NCI-H460 (cell line): ENCODE data around the genes UCN2, ARIH2, IMPDH2 and AMT.

DNA sequence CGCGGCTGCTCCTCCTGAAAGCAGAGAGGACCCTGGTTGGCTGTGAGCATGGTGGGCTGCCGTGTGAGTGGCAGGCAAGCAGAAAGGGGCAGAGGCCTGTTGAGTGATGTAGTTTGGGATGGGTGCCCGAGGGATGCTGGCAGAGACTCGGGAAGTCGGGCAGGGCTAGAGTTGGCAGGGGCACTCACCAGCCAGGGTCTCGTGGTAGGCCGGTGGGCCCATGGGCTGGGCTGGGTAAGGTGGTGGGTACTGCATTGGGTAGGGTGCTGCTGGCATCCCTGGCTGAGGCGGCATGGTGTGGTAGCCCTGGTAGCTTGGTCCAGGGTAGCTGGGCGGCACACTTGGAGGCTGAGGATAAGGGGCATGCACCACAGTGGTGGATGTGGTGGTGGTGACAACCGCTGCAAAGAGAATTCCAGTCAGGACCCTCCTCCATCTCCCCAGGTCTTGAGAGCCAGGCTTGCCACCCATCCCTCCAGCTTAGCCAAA, 3.2 kb downstream of the TREX1 start:
RAMPAGE:
- cytosol, long total RNA = no peak
- long total RNA = no peak
- nucleus, long total RNA = no peak

DNA sequence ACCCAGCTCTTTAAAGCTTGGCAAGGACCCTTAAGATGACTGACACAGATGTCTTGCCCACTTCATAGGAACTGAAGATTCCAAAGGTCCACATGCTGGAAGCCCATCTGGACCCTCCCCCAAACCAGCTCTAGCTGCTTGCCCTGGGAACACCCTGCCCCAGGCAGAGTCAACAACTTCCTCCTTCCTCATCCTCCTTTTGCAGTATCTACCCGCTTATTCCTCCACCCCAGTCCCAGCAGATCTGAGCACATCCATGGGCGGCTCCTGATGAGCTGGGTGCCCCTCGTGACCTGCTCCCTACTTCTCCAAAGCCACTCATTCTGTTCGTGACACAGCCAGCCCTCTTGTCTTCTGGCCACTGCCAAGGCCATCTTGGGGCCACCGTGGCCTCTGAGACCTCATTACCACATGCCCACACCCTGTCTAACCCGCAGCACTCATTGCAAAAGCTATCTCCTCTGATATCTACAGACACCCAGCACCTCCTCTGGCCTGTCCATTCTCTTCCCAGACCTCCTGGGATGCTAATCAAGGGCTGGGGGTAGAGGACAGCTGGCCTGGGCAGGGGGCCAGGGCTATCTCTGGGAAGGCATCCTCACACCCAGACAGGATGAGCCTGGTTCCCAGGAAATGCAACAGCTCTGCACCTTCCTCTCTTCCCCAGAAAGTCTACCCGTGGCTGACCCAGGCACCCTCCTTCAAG, 2.1 kb upstream of the PFKFB4 start:
RAMPAGE:
- cytosol, long total RNA = no peak
- long total RNA = no peak
- nucleus, long total RNA = no peak

RAMPAGE:
- cytosol, long total RNA = no peak
- long total RNA = no peak
- nucleus, long total RNA = no peak
Measured at GRCh38 chr3:48563355-48564598, at the start of gene UCN2. Gene UCN2 (minus strand): TSS chr3:48563781.

GRCh38 chr3:48656905-48657321, 5.8 kb downstream of the CELSR3 start:
RAMPAGE:
- cytosol, long total RNA = no peak
- long total RNA = no peak
- nucleus, long total RNA = no peak

DNA sequence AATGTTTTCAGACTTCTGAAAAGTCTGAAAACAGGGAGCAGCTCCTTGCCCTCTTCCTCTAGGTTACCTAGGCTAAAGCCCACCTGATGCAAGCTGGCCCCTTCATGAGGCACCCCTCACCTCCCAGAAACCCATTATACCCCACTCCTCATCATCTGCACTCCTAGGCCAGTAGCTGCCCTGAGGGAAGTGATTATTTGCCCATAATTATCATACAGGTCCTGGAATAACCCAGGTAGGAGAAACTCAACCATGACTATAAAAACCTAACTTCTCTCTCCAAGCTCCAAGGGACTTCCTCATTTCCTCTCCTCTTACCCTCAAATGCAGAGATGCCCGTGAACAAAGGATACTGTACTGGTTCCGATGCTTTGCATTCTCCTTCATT, 5.2 kb upstream of the NCKIPSD start:
RAMPAGE:
- cytosol, long total RNA = no peak
- long total RNA = no peak
- nucleus, long total RNA = no peak

DNA sequence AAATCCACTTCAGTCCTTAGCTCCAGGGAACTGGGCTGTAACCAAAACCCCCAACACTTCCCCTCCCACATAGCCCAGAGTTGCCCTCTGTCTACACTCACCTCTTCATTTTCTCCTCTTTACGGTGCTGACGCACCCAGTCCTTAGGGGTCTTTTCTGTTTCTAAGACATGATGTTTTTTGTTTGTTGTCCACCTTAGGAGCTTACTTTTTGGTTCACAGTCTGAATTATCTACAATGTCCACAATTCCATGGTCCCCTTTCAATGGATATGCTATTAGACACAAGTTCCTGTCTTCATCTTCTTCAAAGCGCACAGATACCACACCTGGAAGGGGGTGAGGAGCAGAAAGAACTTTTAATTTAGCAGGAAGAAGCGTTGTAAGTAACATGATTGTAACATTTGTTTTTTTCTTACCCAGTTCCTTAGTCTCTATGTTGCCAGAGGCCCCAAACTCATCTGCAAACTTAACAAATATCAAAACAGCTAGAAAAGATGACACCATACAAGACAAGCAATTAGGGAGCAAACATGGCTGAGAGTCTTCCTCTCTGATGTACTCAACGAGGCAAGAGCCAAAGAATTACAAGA, 7.2 kb upstream of the NCKIPSD start:
RAMPAGE:
- cytosol, long total RNA = no peak
- long total RNA = no peak
- nucleus, long total RNA = no peak

GRCh38 chr3:48918565-48919372, at the start of gene ARIH2:
Gene ARIH2 (plus strand): TSS chr3:48918842.
RAMPAGE:
- cytosol, long total RNA = start-site peak on the plus strand at chr3:48918840-48918895, 2,501 and 1,560 reads in 2 replicates
- long total RNA = start-site peak on the plus strand at chr3:48918840-48918889, 808 and 1,169 reads in 2 replicates
- nucleus, long total RNA = start-site peak on the plus strand at chr3:48918840-48918889, 1,276 and 269 reads in 2 replicates

DNA sequence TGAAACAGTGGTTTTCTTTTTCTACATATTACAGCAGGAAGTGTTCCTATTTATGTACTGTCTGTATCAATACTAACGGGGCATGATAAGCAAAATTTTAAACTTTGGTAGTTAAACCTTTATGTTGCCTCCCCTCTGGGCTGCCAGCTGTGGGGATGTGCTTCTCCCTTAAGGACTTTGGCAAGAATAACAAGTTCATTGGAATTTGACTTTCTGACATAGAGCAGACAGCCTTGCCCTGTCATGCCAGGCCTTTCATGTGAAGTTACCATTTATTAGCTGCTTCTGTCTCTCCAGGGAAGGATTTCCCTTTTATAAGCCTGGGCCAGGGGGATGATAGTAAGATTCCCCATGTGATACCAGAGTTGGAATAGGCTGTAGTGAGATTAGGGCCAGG, 8.3 kb downstream of the ARIH2 start:
RAMPAGE:
- cytosol, long total RNA = no peak
- long total RNA = no peak
- nucleus, long total RNA = no peak

RAMPAGE:
- cytosol, long total RNA = no peak
- long total RNA = no peak
- nucleus, long total RNA = no peak
Measured at GRCh38 chr3:48927377-48927832, 8.8 kb downstream of the ARIH2 start.

GRCh38 chr3:49028950-49029897, at the start of gene IMPDH2:
Gene IMPDH2 (minus strand): TSS chr3:49029398.
RAMPAGE:
- cytosol, long total RNA = start-site peak on the minus strand at chr3:49029396-49029421, 8,213 and 6,115 reads in 2 replicates
- long total RNA = start-site peak on the minus strand at chr3:49029397-49029403, 4,127 and 8,785 reads in 2 replicates
- nucleus, long total RNA = no peak

GRCh38 chr3:49069328-49069875, 24.5 kb downstream of the QRICH1 start:
RAMPAGE:
- cytosol, long total RNA = no peak
- long total RNA = no peak
- nucleus, long total RNA = no peak

GRCh38 chr3:49092783-49093918, 720 bp downstream of the QRICH1 start:
RAMPAGE:
- cytosol, long total RNA = no peak
- long total RNA = no peak
- nucleus, long total RNA = no peak

DNA sequence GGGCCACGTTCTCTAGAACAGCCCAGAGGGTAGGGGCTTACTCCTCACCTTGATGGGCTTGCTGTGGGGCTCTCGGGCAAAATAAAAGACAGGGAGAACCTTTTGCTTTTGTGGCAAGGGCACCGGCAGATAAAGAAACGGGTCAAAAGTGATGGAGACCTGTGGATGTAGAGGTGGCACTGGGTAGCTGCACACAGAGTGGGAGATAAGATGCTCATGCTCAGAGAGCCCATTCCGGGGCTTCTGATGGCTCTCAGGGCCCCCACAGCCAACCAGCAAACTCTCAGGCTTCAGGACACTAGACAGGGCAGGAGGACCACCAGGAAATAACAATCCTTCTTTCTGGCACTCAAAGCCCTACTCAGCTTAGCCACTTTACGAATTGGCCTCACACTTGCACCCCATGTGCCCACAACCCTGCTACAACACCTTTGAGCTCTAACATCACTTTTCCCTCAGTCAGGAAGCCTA, 6.5 kb downstream of the USP19 start:
RAMPAGE:
- cytosol, long total RNA = no peak
- long total RNA = no peak
- nucleus, long total RNA = no peak

RAMPAGE:
- cytosol, long total RNA = no peak
- long total RNA = no peak
- nucleus, long total RNA = no peak
Measured at GRCh38 chr3:49173216-49174038, 2.0 kb downstream of the KLHDC8B start.

DNA sequence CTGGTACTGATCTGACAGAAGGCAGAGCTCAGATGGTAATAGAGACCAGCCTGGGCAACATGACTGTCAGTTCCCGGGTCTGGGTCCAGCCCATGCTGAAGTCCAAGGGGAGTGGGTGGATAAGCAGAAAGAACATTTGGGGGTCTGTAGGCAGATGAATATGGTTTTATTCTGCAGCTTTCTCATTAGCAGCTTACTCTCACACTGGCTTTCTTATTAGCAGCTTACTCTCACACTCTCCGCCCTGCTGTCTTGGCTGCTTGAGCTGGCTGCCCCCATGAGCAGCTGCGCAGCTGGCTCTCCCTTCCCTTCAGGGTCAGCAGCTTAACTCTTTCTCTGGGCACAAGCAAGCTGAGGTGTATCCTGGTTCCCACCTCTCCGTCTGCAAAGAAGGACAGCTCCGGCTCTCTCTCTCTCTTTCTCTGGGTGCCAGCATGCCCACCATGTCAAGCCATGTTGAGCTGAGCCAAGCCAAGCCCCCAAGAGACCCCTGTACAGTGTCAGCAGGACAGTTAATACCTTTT, 18.6 kb downstream of the IHO1 start:
RAMPAGE:
- cytosol, long total RNA = no peak
- long total RNA = no peak
- nucleus, long total RNA = no peak

DNA sequence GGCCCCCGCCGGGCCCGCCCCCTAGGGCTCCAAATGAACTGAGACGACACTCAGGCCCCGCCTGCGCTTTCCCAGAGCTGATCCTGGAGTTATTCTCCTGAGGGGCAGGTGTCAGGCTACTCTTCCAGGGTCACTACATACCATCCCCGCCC, 289 bp downstream of the USP4 start:
RAMPAGE:
- cytosol, long total RNA = no peak
- long total RNA = no peak
- nucleus, long total RNA = no peak

DNA sequence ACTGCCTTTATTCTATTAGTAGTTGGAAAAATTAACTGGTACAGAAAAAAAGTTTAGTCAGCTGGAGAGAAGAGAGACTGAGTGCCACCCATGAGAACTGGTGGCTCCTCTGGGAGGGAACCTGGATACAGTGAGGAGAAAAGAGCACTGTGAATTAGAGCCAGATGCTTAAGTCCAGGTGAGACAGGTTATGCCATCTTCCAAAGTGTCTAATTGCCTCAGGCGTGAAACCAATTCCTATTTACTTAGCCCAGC, 927 bp upstream of the GPX1 start:
RAMPAGE:
- cytosol, long total RNA = no peak
- long total RNA = no peak
- nucleus, long total RNA = no peak

GRCh38 chr3:49377758-49378239, 19.6 kb upstream of the GPX1 start:
RAMPAGE:
- cytosol, long total RNA = no peak
- long total RNA = no peak
- nucleus, long total RNA = no peak

DNA sequence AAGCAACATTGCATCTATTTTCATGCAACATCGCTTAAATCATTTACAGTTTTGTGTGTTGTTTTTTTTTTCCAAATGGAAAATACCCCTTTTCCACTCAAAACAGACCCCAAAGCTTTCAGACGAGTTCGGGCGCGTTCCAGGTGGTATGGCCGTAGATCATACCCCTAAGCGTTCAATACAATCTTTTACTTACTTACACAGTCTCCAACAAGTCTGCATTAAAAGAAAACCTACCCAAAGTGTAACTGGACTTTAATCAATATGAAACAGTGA, 752 bp downstream of the RHOA start:
RAMPAGE:
- cytosol, long total RNA = no peak
- long total RNA = no peak
- nucleus, long total RNA = no peak

DNA sequence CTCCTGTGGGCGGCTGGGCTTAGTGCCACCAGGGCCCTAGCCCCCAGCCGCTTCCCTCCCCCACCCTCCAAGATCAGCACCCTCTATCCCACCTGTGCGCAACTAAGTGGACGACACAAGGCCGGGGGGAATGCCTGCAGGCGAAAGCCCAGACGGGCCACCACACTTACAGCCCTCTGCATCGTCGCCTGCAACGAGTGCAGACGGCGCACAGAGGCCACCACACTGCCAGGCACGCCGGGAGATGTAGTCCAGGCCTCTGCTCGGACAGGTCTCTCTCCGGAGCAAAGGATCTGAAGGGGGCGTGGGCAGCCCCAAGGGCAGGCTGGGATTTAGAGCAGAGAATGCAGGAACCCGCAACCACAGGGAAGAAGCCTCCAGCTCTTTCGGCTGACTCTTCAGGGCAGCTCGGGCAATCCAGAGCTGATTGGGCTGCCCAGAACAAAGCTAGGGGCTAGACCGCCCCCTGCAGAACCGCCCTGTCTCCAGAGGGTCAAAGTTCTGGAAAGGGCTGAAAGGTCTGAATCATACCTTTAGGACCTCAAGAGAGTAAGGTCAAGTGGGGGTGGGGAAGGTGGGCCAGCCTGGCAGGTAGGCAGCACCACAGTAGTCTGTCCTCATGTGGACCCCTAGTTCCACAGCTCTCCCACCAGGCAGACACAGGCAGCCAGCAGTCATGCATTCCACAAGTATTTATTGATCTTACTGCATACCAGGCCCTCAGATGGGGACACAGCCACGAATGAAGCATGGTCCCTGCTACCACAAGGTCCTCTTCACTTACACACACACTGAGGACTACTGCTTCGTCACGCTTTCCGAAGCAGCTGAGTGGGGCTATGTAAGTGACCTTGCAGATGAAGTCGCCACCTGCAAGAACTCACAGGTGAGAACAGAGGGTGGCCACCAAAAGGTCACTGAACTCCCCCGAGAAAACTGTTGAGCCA, at the start of gene AMT:
AMT (minus strand) TSS at position 205 of the 947 bp plus-strand sequence.
RAMPAGE:
- cytosol, long total RNA = no peak
- long total RNA = no peak
- nucleus, long total RNA = no peak